SK-N-SH (cell line): ENCODE results near the gene GPHB5.

DNA sequence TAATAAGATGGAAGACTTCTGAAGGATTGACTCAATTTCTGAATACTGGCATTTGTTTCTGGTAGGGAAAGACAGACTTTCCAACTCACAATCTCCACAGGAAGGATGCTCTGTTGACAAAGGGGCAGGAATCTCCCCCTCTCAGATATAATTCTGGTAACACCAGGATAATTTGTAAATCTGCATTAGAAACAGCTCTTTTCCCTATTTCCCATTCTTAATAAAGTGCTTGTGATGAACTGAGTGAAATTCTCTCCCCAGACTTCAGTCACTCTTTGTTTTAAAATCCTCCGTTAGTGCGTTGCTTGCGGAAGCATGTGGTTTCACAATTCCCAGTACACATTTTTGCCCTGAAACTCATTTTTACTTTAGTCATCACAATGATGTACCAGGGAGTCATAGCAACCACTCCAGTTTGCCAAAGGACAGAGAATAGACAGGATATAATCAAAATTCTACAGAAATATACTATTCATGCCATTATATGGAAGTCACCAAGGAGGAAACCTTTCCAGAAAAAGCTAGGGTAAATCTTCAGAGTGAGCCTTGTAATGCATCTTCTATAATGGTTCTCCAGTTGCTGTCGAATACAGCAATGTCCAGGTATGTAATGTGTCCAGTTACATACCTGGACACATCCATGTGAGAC is 58.0 kb downstream of the GPR135 start:
- RRBS = no CpG with 5 or more reads among the region's 4 CpGs
CAGE:
- cytosol, long polyA plus RNA = no peak
- long polyA plus RNA = no peak
- nucleus, long polyA plus RNA = no peak

DNA sequence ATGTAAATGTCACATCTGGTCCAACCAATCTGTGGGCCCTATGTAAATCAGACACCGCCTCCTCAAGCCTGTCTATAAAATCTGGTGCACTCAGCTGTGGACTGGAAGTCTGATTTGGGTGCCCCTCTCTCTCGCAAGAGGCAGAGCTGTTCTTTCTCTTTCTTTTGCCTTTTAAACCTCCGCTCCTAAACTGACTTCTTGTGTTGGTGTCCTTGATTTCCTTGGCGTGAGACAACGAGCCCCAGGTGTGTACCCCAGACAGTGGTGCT is 9.3 kb upstream of the DHRS7 start:
- RRBS = no CpG with 5 or more reads among the region's 5 CpGs
CAGE:
- cytosol, long polyA plus RNA = no peak
- long polyA plus RNA = no peak
- nucleus, long polyA plus RNA = no peak

DNA sequence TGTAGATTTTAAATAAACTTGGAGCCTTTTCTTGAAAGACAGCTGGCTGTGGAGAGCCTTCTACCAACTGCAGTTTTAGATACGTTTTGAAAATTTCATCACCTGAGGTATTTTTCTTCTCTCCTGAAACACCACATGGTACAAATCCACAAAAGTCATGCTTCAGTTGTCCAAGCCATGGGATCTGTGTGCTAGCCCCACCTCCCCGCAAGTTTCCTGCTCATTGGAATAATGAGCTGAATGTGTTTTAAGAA is 1.3 kb downstream of the PPM1A start:
- RRBS = no CpG with 5 or more reads among the region's 2 CpGs
CAGE:
- cytosol, long polyA plus RNA = no peak
- long polyA plus RNA = no peak
- nucleus, long polyA plus RNA = no peak

DNA sequence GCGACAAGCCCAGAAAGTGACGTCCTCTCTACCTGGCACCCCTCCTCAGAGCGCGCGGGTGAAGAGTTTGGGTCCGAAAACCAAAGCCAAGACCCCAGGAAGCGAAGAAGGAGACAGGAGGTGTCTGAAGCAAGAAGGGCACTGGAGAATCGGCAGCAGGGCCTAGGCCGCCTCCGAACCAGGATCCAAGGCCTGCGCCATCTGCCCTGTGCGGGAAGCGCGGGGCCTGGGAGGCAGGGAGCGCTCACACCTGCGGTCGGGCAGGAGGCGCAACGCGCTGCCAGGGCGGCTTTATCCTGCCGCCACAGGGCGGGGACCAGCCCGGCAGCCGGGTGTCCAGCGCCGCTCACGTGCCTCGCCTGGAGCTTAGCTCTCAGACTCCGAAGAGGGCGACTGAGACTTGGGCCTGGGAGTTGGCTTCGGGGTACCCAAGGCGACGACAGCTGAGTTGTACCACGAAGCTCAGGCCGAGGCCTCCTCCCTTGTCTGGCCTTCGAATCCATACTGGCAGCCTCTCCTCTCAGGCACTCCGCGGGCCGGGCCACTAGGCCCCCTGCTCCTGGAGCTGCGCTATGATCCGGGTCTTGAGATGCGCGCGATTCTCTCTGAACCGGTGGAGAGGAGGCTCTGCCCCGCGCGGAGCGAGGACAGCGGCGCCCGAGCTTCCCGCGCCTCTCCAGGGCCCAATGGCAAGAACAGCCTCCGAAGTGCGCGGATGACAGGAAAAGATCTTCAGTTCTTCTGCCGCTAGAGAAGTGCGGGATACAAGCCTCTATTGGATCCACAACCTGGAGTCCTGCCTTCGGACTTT is 7.0 kb downstream of the SIX1 start:
- RRBS = 10% methylated on average over 2 of the region's 61 CpGs
CAGE:
- cytosol, long polyA plus RNA = no peak
- long polyA plus RNA = no peak
- nucleus, long polyA plus RNA = no peak

DNA sequence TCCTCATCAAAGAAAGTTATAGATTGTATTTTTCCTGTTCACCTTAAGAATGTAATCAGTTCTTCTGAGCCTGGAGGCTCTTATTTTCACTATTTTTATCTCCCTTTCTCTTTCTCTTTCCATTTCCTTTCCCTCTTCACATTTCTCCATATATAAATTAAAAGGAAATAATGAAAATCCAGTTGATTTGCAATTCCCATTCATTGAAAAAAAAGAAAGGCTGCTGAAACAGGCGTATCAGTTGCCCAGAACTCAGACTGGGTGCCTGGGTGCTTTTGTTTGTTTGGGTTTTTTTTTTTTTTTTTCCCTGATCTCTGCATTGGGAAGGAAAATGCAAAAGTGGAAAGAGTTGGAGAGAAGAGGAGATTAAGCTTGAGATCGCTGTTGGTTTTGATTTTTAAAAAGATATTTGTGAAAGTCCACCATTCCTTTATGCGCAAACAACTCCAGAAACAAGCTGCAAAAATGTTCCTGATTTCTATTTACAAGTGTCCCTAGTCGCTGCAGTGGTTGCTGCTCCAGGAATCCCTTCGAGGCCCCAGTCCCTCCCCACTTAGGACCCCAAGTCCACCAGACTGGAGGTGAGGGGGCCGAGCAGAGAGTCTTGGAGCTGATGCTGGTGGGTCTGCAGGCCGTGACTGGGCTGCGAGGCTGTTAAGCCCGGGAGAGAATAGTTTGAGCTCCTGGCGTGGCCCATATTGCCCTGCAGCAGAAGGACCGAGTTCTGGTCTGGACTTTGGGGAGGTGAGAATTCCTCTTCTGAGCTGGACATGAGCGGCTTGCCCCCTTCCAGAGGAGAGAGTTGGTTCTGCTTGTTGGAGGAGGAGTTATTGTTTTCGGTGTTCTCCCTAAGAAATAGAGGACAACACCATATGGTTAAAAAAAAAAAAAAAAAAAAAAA is 3.3 kb downstream of the SIX1 start:
- RRBS = no CpG with 5 or more reads among the region's 13 CpGs
CAGE:
- cytosol, long polyA plus RNA = no peak
- long polyA plus RNA = start-site peak on the minus strand centred at position 105 of the sequence, 92 bp wide, 21 and 21 reads in 2 replicates; start-site peak on the minus strand centred at position 256 of the sequence, 42 bp wide, 20 and 22 reads in 2 replicates; start-site peak on the minus strand centred at position 430 of the sequence, 18 bp wide, 28 and 18 reads in 2 replicates; start-site peak on the minus strand centred at position 531 of the sequence, 77 bp wide, 108 and 155 reads in 2 replicates
- nucleus, long polyA plus RNA = start-site peak on the minus strand centred at position 80 of the sequence, 121 bp wide, 26 and 23 reads in 2 replicates; start-site peak on the minus strand centred at position 256 of the sequence, 116 bp wide, 21 and 25 reads in 2 replicates

- RRBS = no CpG with 5 or more reads among the region's 30 CpGs
CAGE:
- cytosol, long polyA plus RNA = no peak
- long polyA plus RNA = no peak
- nucleus, long polyA plus RNA = no peak
These were observed 2.2 kb downstream of the SIX1 start for GRCh38 chr14:60646930-60647543.

GRCh38 chr14:60905832-60906532 is 74.9 kb downstream of the TRMT5 start:
- RRBS = no CpG with 5 or more reads among the region's 3 CpGs
CAGE:
- cytosol, long polyA plus RNA = no peak
- long polyA plus RNA = no peak
- nucleus, long polyA plus RNA = start-site peak on the plus strand at chr14:60905880-60906403, 16 and 20 reads in 2 replicates

GRCh38 chr14:61125930-61126600 is 145.0 kb downstream of the SLC38A6 start:
- RRBS = no CpG with 5 or more reads among the region's 10 CpGs
CAGE:
- cytosol, long polyA plus RNA = no peak
- long polyA plus RNA = no peak
- nucleus, long polyA plus RNA = no peak

DNA sequence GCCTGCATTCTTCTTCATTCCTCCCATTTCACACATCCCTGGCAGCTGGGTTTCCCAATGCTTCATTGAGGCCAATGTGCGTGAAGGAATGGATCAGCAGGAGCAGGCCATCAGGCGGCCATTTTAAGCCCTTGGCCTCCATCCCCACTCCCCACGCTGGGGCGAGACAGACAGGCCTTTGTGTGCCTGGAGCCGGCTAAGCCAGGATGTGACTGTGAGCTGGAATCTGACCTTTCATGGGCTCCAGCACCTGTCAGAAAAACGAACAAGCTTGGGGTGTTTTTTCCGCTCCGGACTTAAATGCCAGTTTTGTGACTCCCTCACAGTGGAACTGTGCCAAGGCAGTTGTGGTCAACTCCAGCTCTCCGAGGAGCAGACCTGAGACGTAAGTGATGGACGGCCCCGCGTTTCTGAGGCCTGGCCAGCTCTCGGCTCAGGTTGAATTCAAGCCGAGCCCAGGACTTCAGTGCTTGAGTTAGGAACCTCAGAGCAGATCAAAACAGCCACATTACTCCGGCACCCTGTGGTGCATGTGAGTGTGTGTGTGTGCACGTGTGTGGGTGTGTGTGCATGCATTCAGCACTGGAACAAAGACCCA is 133.1 kb downstream of the TMEM30B start:
- RRBS = 8% methylated on average over 4 of the region's 17 CpGs
CAGE:
- cytosol, long polyA plus RNA = no peak
- long polyA plus RNA = no peak
- nucleus, long polyA plus RNA = no peak

DNA sequence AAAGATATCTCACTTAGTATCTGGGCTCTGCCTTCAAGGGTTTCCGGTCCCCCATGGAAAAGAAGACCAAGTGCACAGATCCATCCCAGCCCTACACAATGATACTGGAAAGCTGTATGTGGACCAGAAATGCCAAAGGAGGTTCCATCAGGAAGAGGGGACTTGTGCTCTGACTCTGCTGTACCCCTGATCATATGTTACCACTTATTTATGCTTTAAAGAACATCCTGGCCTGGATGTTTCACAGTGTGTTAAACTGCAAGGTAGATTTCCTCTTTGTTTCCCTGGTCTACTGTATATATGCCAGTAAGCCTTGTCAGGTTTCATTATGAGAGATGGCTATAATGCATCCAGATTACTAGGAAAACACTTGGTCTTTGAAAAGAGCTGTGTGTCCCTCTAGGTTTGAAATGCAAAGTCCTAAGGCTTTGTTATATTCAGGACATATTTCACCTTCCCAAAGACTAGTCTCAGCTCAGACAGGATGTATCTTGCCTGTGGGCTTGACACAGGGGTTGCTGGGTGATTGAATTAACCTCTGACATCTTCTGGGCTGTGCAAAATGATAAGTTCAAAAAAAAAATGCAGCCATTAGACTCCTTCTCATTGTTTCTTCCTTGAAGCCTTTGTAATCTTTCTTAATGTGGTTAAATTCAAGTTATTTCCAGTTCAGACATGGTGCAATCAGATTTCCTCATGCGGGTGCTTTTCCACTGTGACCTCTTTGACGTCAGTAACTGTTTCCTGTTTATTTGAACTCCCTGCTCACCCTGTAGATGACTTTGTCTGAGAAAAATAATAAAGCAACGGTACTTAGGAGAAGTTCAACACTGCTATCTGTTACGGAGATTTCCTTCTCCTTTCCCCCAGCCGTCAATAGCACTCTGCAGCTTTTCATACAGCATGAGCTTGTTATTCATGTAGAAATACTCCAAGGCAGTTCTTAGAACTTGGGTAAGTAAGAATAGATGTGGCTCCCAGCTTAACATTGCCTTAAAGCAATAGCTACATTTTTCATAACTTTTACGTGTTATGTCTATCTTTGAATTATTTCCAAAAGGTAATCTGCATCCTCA is 155.3 kb downstream of the PRKCH start:
- RRBS = no CpG with 5 or more reads among the region's 7 CpGs
CAGE:
- cytosol, long polyA plus RNA = no peak
- long polyA plus RNA = no peak
- nucleus, long polyA plus RNA = no peak

- RRBS = no CpG with 5 or more reads among the region's 5 CpGs
CAGE:
- cytosol, long polyA plus RNA = no peak
- long polyA plus RNA = no peak
- nucleus, long polyA plus RNA = no peak
These were observed 182.4 kb upstream of the HIF1A start for GRCh38 chr14:61512770-61513553.

DNA sequence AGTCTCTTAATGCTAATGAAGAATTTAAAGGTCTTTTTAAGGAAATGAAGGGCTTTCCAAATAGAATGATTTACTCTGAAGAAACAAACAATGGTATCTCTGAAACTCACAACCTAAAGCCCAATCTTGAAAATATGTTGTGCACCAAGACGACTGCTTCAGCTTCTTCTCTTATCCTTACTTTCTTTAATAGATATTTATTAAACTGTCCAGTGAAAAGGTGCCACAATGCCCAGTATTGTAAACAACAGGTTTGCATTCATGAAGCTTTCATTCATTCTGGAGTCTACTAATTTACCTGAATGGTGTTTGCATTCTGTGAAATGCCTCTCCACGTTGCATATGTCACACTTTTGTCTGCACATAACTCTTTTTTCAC is 145.1 kb upstream of the HIF1A start:
- RRBS = no CpG with 5 or more reads among the region's 2 CpGs
CAGE:
- cytosol, long polyA plus RNA = no peak
- long polyA plus RNA = no peak
- nucleus, long polyA plus RNA = no peak

DNA sequence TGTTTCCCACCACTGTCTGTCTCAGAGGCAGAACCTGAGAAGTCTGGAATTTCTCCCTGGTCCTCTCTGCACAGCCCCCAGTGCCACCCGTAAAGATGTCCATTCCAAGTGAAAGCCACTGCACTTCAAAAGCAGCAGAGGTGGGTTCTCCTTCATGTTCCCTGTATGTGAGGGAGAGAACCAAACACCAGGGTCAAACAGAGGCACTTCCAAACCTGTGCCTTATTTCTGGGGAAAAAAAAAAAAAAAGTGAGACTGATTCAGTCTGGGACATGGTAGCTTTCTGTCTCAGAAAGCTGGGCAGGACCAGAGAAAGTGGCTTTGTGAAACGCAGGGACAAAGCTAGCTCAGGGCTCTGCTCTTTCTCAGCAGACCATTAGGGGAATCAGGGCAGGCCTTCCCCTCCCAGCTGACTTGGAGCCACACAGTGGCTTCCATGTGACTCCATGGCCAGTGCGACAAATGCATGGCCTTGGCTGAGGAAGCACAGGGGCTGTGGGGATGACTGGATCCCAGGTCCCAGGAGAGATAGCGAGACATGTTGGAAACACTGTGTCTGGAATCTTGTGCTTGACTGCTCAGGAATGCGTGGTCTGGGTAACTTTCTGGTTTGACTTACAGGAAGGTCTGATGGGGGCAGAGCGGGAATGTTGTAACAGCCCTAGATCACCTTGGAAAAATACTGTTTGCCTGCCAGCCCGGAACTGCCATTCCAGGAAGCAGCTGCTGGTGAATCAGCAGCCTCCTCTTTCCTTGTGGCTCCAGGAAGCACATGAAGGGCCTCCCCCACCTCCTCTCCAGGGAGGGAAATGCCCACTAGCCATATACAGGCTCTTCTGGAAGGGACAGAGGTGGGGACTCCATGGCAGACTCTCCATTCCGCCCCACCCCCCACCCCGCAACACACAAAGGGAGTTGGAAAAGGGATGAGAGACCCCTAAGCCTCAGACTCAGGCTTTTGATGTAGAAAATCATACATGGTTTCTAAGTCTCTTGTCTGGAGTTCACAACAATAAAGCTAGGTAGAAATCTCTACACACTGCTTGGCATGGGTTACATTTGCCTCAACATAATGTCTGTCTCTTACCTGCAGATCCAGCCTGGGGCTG is 133.6 kb upstream of the HIF1A start:
- RRBS = no CpG with 5 or more reads among the region's 9 CpGs
CAGE:
- cytosol, long polyA plus RNA = no peak
- long polyA plus RNA = no peak
- nucleus, long polyA plus RNA = no peak

DNA sequence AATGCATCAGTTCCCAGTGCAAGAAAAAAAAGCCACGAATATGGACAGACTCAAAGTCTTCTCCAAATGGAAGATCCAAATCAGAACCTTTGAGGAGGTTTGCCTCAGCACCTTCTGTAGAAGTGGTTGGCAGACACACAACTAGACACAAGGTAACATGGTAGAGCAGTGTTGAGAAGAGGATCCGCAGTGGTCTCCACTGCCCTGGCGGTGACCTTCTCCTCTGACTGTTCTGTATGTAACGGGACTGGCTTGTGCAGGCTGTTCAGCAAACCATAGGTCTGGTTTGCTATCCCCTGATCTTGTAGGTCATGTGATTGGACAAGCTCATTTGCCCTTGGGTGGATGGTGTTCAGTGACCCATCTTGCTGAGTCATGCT is 33.0 kb upstream of the HIF1A start:
- RRBS = no CpG with 5 or more reads among the region's 4 CpGs
CAGE:
- cytosol, long polyA plus RNA = no peak
- long polyA plus RNA = no peak
- nucleus, long polyA plus RNA = no peak

DNA sequence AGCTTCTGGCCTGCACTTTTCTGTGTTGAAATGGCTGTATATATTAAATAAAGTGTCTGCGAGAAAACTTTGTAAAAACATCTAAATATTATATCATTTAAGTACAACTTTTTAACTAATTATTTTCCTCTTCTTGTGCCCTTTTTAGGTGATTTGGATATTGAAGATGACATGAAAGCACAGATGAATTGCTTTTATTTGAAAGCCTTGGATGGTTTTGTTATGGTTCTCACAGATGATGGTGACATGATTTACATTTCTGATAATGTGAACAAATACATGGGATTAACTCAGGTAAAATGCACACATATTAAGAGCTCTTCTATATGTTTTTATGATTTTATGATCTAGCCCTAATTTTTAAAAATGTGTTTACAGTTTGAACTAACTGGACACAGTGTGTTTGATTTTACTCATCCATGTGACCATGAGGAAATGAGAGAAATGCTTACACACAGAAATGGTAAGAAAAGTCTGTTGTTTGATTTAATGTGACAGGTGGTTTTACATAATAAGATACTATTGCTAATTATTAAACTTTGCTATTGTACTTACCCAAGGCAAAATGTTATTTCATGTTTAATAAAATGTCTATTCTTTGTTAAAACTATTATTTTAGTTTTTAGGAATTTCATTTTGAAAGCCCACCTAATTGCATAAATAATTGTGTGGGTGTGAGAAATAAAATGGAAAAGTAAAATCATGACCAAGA is 26.2 kb downstream of the HIF1A start:
- RRBS = no CpG with 5 or more reads among the region's 1 CpG
CAGE:
- cytosol, long polyA plus RNA = no peak
- long polyA plus RNA = no peak
- nucleus, long polyA plus RNA = no peak

GRCh38 chr14:61738659-61739325 is 23.4 kb upstream of the SNAPC1 start:
- RRBS = no CpG with 5 or more reads among the region's 3 CpGs
CAGE:
- cytosol, long polyA plus RNA = no peak
- long polyA plus RNA = no peak
- nucleus, long polyA plus RNA = no peak

DNA sequence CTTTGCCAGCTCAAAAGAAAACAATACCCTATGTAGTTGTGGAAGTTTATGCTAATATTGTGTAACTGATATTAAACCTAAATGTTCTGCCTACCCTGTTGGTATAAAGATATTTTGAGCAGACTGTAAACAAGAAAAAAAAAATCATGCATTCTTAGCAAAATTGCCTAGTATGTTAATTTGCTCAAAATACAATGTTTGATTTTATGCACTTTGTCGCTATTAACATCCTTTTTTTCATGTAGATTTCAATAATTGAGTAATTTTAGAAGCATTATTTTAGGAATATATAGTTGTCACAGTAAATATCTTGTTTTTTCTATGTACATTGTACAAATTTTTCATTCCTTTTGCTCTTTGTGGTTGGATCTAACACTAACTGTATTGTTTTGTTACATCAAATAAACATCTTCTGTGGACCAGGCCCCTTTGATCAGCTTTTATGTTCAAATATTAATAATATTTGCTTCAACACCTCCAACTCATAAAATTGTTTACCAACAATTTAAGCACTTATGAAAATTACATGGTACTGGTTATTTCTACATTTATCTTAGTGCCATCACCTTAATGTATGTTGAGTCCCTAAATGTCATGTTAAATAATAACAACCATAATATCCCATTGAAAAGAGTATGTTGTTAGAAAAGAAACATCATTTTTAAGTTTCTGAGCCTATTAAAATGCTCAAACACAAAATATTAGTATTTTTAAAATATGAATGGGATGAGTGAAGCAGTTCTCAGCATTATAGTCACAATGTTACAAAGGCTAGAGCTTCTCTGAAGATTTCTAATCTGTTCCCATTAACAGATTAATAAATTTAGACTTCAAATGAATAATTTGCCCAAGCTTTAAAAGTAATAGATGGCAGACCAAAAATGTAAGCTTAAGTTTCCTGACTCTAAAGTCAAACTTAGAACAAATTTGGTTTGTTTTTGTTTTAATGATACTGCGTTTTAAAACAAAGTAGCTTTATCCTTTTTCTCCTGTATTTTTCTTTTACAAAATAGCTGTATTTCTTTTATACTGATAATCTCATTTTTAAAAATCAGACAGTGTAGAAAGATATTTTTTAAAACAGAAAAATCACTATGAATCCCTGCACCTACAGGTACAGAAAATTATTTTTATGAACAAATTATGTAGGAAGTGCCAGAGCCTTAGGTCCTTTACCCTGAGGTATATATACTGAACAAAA is 14.0 kb upstream of the SNAPC1 start:
- RRBS = no CpG with 5 or more reads among the region's 2 CpGs
CAGE:
- cytosol, long polyA plus RNA = no peak
- long polyA plus RNA = no peak
- nucleus, long polyA plus RNA = no peak

GRCh38 chr14:61889770-61890389 is 77.4 kb downstream of the SYT16 start:
- RRBS = no CpG with 5 or more reads among the region's 5 CpGs
CAGE:
- cytosol, long polyA plus RNA = no peak
- long polyA plus RNA = no peak
- nucleus, long polyA plus RNA = no peak

DNA sequence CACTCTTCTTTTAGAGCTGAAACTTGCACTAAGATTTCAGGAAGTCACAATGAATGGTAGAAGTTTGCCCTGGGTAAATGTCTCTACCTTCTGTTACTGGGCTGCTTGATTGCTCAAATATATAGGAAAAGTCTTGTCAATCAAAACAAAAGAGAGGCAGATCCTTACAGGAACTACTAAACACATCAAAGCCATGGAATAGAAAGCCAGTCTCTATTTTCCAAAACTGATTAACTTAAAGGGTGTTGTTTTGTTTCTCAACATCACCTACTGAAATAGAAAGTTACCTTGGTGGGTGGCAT is at the start of gene GPHB5:
GPHB5 (minus strand) TSS at position 95 of the 302 bp plus-strand sequence.
CAGE:
- cytosol, long polyA plus RNA = no peak
- long polyA plus RNA = no peak
- nucleus, long polyA plus RNA = no peak

- RRBS = 100% methylated on average over 1 of the region's 8 CpGs
CAGE:
- cytosol, long polyA plus RNA = no peak
- long polyA plus RNA = no peak
- nucleus, long polyA plus RNA = no peak
These were observed 109.3 kb upstream of the GPHB5 start for GRCh38 chr14:63427939-63428524.